Calu3 (cell line): ENCODE results near the genes INS, KCNQ1 and CARS1.

DNA sequence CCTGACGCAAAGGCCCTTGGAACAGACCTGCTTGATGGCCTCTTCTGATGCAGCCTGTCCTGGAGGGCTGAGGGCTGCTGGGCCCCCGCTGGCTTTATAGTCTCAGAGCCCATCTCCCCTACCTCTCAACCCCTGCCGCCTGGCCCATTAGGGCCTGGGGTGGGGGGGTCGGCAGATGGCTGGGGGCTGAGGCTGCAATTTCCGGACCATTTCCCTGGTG is at the start of gene INS:
INS (minus strand) TSS at position 69 of the 220 bp plus-strand sequence.
- PRO-cap, result no peak

DNA sequence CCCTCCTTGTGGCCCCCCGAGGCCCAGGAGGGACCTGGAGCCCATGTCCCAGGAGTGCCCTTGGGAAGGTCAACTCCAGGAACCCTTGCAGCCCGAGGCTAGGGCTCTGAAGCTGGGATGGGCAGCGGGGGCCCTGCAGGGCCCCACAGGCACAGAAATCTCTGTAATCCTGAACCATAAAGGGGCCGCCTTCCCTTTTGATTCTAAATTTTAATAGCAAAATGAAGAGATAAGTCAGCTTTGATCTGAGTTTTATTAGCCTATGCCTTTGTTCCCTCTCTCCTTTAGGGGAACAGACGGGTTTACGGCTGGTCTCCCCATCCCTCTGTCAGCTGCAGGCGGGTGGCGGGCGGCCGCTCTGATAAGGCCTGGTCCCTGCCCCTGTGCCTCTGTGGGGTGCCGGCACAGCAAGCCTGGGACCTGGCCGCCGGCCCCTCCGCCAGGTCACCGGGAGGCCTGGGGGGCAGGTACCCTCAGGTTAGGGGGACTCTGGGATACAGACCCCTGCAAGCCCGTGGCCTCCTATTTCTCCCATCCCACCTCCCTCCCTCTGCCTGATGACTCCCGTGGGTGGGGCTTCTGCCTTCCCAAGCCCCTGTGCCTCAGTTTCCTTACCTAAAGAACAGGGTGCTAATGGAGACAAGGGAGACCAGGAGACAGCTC is 31.7 kb upstream of the TH start:
- PRO-cap, result no peak

- PRO-cap, result no peak
Observed at GRCh38 chr11:2210859-2211691, 39.5 kb upstream of the TH start.

DNA sequence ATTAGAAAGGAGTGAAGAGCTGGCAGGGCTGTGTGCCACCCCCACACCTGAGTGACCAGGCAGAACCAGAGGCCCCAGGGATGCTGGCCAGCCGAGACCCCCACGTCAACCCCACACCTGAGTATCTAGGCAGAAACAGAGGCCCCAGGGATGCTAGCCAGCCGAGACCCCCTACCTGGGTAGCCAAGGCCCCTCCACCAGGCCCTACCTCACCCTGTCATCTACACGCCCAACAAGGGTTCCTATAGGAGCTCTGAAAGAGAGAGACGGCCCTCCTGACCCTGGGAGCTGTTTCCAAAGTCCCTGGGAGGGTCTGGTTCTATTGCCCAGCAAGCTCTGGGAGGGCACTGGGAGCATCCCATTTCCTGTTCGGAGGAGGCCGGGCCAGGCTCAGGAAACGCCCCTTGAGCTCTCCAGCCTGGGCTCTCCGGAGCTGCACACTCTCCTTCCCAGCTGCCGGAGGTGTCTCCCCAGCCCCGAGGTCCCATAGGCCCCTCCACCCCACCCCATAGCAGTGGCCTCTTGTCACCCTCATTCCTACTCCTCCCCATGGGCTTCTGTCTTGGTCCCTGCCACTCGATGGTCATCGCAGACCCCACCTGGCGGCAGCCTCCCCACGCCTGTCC is 2.5 kb downstream of the TSPAN32 start:
- PRO-cap, result no peak

GRCh38 chr11:2400884-2401123 is 254 bp downstream of the TSSC4 start:
- PRO-cap, result no peak

GRCh38 chr11:2444735-2445798 is at the start of gene KCNQ1:
KCNQ1 (plus strand) TSS chr11:2445008.
- PRO-cap, result unidirectional peak, plus-strand start at chr11:2445008

GRCh38 chr11:2462854-2464316 is 18.6 kb downstream of the KCNQ1 start:
- PRO-cap, result bidirectional peak, plus-strand start at chr11:2463590, minus-strand start at chr11:2463426

DNA sequence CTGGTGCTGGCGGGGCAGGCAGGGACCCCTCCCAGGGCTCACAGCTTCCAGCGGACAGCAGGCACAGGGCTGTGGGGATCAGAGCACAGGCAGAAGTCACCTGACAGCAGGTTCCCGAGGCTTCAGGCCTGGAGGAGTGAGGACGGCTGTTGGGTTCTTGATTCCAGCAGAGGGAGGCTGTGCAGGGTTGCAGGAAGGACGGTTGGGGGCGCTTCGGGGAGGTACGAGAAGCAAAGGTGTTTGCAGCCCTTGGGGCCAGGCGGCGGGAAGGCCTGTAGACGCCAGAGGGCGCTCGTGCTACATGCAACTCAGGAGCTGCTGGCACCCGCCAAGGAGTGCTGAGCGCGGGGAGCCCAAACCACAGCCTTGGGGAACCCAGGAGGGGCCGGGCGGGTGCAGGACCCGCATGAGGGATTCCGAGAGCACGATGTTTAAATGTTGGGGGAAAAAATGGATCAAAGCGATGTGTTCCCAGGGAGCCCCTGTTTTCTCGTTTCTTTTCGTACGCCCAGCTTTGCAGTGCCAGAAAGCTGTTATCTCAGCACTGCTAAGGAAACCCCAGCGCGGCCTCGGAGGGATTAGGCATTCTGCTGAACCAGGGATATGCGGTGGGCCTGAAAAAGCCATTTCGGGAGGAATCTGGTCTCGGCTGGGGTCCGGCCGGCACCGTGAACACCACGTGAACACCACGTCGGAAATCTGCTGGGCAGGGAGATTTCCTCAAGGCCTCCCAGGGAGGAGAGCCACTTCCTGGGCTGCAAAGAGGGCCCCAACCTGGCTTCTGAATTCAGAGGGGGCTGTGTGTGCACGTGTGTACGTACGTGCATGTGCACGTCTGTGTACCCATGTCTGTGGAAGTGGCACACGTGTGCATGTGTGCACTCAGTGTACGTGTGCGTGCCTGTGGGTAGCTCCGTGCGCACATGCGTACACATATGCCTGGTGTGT is 88.1 kb downstream of the KCNQ1 start:
- PRO-cap, result bidirectional peak, plus-strand start at position 369 of the sequence, minus-strand start at position 360 of the sequence

DNA sequence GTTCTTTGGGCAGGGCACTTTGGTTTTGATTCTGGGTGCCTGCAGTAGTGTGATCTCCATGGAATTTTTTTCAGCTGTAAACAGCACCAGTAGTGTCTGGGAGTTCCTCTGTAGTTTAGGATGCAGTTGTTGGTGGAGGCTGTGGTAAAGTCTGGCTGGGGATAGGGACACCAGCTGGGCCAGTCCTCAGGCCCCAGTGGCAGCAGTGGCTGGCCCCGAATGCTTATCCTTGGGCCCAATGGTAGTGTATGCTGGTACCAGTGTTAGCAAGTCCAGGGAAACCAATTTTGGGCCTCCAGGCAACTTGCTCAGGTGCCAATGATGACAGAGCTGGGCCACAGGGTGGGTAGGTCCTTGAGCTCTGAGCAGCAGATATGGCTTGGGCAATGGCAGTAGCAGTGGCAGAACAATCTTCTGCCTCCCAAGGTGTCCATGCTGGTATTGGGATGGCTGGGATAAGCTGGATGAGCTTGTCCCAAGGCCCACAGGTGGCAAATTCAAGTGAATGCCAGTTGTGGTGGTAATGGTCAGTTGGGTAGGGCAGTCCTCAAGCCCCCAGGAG is 200.0 kb downstream of the KCNQ1 start:
- PRO-cap, result no peak

GRCh38 chr11:2681128-2681853 is 204.3 kb downstream of the CDKN1C start:
- PRO-cap, result no peak

- PRO-cap, result bidirectional peak, plus-strand start at chr11:2700279, minus-strand start at chr11:2699994
Observed at GRCh38 chr11:2699567-2700561, 185.7 kb downstream of the CDKN1C start.

GRCh38 chr11:2702578-2703470 is 182.8 kb downstream of the CDKN1C start:
- PRO-cap, result no peak

DNA sequence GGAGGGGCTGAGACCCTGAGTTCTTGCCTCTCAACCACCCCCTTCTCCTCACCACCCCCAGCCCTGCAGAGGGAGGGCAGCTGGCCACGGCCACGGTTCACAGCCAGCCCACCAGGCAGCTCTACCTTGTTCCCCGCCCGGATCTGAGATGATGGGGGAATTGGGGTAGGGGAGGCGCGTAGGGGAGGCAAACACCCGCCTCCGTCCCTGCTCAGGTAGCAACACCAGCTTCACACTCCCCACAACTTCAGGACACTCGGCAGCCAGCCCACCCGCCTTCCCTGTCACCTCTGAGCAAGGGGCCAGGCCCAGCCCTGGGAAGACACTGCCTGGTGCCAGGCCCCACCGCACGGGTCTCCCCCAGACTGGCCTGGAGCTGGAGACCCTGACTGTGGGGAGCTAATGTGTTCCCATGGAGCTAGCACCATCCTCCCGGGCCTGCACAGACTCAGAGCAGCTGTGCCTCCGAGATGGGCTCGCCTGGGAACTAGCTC is 109.4 kb downstream of the CDKN1C start:
- PRO-cap, result no peak

DNA sequence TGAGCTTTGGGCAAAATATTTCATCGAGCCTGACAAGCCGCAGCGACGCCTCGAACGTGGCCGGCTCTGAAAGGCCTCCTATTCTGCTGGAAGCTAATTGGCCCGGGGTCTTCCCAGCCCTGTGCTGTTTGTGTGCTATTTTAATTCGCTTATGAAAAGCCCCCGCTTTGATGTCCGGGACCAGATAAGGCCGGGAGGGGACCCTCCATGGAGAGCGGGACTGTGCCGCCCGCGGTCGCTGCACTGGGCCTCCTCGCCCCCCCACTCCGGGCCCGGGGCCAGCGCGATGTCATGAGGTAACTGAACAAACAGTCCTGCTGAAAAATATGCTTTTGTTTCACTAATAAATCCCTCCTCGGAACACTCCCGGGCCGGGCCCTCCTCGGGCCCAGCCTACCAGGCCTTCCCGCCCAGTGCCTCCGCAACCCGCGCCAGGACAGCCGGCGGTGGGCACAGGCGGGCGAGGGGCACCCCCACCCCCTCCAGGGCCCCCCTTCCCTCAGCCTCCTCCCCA is 78.3 kb downstream of the CDKN1C start:
- PRO-cap, result no peak

DNA sequence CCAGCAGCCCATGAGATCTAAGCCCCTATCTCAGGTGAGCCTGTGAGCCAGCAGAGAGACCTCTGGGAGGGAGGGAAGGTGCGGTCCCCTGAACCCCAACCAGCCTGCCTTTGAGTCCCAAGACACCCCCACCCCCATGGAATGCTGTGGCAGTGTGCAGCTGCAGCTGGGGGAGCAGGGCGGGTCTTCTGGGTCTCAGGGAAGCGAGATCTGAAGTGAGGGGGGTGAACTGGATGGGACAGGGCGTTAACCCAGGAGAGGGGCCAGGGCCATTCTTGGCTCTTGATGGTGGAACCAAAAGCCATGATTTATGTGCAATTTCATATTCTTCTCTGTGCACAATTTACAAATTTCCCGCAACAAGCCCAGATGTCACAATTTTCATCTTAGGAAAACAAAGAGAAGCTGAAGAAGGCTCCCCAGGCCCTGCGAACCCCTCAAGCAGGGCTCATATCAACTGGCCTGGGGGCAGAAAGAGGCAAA is 1.5 kb upstream of the CDKN1C start:
- PRO-cap, result no peak

- PRO-cap, result bidirectional peak, plus-strand start at chr11:2929764, minus-strand start at chr11:2929420; bidirectional peak, plus-strand start at chr11:2930149, minus-strand start at chr11:2929971
Observed at GRCh38 chr11:2929461-2930029, 325 bp upstream of the PHLDA2 start.

DNA sequence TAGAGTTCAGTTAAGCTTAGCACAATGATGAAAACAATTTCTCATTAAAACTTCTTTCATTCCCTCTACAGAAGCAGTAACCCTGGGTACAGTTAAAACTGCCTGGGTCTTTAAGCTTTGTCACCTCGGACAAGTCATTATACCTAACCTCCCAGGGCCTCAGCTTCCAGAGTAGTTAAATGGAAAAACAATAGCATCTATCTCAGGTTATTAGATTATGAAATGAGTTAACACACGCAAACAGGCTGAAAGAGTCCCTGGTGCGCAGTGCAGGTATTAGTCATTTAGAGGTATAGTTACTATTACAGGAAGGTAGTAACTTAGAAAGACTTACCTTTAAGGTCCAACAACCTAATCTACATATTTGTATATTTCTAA is 1.6 kb downstream of the NAP1L4 start:
- PRO-cap, result no peak

DNA sequence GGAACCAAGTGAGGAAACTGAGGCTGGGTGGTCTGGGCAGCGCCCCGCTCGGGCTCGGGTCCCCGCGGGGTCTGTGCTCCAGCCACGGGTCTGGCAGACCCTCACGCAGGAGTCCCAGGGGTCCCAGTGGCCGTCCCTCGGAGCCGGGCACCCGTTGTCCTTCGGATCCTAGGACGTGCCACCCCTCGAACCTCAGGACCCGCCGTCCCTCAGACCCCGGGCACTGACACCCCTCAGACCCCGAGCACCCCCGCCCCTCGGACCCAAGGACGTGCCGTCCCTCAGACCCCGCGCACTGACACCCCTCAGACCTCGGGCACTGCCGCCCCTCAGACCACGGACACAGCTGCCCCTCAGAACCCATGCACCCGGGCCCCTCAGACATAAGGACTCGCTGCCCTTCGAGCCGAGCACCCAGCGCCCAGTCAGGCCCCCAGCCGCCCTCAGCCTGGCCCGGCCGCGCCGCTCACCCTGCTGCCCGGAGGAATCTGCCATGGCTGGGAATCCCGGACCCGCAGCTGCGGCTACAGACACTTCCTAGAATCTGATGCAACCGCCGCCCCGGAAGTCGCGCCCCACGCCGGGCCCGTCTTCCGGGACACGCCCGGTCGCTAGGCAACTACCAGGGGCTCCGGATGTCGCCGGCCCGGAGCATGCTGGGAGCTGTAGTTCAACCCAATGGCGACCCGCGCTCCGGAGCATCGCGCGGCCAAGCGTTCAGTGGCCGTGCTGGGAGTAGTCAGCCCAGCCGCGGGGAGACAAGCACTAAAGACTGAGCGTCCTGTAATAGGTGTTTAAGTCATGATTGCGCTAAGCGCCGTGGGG is at the start of gene CARS1:
CARS1 (minus strand) TSS at position 551 of the 825 bp plus-strand sequence.
- PRO-cap, result bidirectional peak, plus-strand start at position 720 of the sequence, minus-strand start at position 490 of the sequence

GRCh38 chr11:3100133-3100668 is 43.0 kb upstream of the CARS1 start:
- PRO-cap, result no peak

DNA sequence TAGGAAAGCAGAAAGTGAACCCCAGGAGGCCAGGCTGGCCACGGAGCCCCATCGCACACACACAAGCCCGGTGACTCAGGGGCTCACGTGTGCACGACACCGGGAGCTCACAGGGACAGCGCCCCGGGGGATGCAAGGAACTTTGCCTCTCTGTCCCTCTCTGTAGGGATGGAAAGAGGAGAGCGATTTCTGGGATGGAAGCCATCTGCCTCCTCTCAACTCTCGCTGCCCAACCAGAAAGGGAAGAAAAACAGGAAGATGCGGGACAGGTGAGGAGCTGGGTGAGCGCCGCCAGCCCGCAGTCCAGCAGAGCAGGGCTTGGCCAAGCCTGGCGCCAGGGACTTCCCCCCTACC is 61.6 kb downstream of the ART5 start:
- PRO-cap, result no peak